HTERT-HM (cell line): ENCODE results near the genes TECTA and SORL1.

- RRBS: no CpG with 5 or more reads among the region's 2 CpGs
Measured at GRCh38 chr11:121034919-121035299, 11.0 kb downstream of the TBCEL start.

DNA sequence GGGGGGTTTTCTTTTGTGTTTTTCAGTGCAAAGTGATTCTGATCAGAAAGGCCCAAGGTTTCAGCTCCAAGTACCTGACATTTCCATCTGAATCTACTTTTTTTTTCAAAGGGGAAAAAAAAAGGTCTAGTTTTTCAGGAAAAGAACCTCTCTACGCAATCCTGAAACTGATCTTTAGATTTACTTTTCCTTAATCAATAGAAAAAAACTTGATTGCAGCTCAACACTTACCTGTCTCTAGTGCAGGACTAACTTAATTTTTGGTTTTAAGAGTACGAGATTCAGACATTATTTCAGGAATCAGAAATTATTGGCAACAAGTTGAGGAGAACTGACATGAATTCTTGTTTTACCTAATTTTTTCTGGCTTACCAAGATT is at the start of gene TECTA:
Gene TECTA (plus strand): TSS at position 225 of the 379 bp plus-strand sequence.
- RRBS: no CpG with 5 or more reads among the region's 2 CpGs

- RRBS: no CpG with 5 or more reads among the region's 6 CpGs
Measured at GRCh38 chr11:121234967-121235544, 57.5 kb upstream of the SC5D start.

- RRBS: no CpG with 5 or more reads among the region's 7 CpGs
Measured at GRCh38 chr11:121309294-121310267, 17.0 kb downstream of the SC5D start.

- RRBS: no CpG with 5 or more reads among the region's 1 CpG
Measured at GRCh38 chr11:121377730-121378191, 74.4 kb upstream of the SORL1 start.

DNA sequence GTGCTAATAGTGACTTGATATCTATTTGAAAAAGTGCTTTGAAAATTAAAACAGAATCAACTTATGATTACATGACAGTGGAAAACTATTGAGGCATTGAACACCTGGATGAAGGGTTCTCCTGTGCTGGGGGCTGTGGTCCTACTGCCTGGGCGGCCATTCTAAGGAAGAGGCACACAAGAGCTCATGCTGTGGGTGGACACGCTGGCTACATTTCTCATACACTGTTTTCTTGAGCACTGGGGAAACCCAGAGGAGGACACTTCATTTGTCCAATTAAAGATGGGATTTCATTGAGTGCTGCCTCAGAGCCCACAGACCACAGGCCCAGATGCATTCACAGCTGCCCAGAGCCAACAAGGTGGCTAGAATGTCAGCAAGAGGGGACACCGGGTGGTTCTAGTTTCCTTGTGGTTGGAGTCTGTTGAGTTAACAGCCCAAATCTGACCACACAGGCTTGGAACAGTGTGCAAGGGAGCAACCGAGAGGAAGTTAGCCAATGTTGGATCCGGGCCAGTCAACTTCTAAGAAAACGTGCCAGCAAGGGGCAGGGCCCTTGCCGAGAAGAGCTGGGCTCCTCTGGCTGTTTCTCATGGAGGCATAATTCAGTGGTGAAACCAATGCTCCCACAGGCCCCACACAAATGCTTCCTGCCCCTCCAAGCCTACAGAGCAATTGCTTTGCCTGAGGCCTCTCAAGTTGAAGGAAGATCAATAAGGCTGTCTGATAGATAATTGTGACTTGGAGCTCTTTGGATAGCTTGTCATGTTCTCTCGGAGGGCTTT is 35.0 kb upstream of the SORL1 start:
- RRBS: 0% methylated on average over 3 of the region's 8 CpGs

GRCh38 chr11:121446781-121447123 is 5.4 kb upstream of the SORL1 start:
- RRBS: no CpG with 5 or more reads among the region's 4 CpGs

GRCh38 chr11:121451257-121451835 is 768 bp upstream of the SORL1 start:
- RRBS: no CpG with 5 or more reads among the region's 12 CpGs

- RRBS: 5% methylated on average over 34 of the region's 100 CpGs
Measured at GRCh38 chr11:121451836-121452626, at the start of gene SORL1. Gene SORL1, plus strand, starts transcription at chr11:121452314.

DNA sequence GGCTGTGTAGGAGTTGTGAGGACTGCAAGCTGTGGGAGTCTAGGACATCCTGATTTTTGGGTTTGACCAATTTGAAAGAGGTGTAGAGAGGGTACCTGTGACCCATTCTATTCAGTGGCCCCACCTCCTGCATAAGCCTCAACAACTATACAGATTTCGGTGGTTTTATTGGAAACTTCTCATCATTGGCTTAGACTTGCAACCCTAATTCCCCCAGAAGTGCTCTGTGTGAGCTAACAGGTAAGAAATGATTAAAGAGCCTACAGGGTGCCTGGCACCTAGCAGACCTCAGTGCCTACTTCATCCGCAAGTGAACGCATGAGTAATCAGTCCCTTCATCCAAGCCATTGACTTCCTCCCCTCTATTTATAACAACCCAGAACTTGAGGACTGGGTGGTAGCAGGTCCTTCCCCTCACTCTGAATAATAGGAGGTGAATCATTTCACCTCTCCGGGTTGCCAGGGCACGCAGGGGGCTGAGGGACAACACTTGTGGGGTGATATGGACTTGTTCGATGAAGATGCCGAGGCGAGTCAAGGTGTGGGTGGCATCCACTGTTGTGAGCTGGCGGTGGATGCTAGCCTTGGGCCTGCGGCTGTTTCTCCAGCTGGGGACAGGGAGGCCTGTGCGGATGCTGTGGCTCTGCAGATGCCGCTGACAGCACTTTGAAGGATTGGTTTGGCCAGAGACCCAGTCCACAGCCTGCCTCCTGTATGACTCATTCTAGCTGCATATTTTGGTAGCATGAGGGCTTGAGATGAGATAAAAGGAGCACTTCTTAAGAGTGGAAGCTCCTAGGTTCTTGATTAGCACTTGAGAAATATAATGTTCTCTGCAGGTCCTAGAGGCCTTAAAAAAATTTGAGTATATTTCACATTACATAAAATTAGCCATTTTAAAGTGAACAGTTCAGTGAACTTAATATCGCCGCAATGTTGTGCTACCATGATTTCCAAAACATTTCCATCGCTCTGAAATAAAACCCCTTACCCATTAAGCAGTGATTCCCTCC is 12.3 kb downstream of the SORL1 start:
- RRBS: no CpG with 5 or more reads among the region's 15 CpGs

DNA sequence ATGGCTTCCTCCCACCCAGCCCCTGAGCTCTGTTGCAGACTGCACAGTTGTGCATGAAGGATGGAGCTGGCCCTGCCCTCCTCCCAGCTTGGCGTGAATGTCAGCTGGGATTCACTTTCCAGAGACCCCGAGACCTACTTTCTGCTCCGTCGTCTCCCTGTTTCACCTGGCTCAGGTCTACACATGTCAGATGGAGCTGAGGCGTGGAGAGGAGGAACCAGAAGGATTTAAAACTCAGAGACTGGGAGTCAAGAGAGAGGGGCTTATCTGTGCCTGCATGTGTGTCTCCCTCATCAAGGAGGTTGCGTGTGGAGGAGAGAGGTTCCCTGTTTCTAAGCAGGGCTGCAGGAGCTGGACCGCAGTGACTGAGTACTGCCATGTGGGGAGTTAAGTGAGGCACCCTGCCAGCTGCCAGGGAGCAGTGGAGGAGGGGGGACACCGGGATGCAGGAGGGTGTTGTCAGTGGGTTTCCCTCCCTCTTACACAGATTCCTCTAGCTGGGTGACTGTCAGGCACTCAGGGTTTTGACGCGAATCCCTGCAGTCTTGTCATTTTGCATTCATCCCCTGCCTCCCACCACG is 120.3 kb downstream of the SORL1 start:
- RRBS: no CpG with 5 or more reads among the region's 11 CpGs

- RRBS: no CpG with 5 or more reads among the region's 11 CpGs
Measured at GRCh38 chr11:121587957-121588189, 135.8 kb downstream of the SORL1 start.

GRCh38 chr11:121595403-121596089 is 143.4 kb downstream of the SORL1 start:
- RRBS: no CpG with 5 or more reads among the region's 23 CpGs

DNA sequence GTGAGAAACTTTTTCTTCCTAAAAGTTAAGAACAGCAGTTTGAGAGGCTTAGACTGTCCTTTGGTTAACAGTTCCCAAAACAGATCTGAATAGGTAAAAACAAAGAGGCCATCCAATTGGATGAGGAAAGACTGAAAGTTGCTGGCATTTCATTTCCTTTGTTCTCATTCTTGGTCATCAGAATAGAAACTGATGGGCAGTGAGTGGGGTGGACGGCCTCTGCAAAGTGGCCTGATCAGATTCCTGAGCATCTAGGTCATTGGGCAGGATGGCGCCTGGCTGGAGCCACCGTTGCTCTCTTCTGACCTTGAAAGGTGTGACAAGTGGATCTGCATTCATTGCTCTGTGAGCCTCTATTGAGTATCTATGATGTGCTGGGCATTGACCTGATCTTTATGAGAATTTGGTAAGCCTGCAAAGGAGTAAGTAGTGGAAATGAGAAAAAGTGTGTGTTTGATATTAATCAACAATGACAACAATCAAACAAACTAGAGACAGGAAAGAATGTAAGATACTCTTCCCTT is 237.2 kb downstream of the SORL1 start:
- RRBS: no CpG with 5 or more reads among the region's 3 CpGs

DNA sequence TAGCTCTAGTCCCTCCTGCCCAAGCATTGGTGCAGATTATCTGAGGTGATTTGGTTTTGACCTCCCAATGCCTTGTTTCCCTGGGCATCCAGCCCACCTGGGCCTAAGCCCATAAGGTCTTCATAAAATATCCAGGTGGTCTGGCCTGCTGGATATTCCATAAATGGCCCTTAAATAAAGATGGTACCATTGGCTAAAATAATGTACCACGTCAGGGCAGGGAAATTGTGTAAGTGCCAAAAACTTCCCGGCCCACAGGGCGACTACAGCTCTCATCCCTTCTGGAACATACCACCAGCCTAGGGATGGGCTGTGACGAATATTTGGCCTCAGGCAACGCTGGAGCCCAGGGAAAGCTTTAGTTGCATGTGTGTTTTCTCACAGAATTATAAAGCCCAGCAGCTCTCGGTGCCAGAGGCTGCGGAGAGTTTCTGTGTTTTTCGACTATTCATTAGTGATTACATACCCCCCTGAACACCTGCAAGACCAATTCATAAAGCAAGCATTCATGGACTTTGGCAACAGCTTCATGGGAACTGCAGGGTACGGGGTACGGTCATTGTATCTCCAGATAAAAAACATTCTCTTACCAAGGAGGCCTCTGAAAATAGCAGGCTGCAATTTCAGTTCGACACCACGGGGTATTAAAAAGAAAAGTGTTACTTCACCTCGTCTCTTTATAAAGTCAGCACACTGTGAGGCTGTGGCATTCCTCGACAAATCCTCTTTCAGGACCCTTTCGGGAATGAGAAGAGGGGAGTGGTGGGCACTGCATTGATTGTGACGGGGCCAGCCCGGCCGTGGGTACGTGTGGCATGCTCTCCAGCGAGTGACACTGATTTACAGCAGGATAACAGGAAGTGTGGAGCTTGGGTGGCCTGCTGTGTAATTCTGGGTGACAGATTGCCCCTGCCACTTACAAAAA is 244.1 kb downstream of the SORL1 start:
- RRBS: no CpG with 5 or more reads among the region's 20 CpGs

DNA sequence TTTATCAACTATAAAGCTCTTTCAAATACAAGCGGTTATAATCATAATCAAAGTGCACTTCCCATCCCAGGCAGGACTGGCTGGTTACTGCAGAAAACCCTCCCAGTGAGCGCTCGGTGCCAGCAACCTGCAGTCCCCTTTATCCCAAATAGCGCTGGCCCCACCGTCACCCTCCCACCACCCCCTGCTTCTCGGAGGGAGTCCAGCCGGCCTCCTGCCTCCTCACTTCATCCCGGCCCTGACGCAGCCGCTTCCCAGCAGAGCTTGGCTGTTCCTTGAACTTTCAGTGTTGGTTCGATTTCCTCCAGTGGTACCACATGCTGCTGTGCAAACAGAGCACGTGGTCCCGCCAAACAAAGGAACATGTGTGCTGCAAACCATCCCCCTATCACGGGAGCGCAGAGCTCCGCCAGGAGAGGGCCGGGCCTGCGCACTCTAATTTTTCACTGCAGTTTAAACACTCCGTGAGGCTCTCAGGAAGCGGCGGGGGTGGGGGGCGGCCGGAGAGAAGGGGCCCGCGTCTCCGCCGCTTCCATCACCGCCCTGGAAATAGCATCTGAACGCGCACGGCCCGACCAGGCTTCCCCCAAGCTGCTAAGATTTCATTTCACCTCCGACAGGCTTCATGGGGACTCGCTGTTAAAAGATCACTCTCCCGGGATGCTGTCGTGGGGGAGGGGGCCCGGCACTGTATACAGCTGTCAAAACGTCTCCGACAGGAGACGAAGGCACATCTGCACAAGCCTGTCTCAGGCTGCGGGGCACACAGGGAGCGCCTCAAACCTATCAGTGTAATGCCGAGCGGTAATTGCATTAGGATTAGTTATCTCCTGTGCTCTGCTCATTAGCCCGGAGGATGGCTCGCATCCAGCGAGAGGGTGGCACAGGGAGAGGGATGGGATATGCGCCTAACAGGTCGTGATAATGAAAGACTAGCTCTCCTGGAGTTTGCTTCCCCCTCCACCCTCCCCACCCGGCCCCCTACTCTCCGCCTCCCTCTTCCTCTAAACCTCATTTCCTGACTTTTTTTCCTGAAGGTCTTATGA is 270.5 kb downstream of the SORL1 start:
- RRBS: under 1% methylated on average over 9 of the region's 51 CpGs

DNA sequence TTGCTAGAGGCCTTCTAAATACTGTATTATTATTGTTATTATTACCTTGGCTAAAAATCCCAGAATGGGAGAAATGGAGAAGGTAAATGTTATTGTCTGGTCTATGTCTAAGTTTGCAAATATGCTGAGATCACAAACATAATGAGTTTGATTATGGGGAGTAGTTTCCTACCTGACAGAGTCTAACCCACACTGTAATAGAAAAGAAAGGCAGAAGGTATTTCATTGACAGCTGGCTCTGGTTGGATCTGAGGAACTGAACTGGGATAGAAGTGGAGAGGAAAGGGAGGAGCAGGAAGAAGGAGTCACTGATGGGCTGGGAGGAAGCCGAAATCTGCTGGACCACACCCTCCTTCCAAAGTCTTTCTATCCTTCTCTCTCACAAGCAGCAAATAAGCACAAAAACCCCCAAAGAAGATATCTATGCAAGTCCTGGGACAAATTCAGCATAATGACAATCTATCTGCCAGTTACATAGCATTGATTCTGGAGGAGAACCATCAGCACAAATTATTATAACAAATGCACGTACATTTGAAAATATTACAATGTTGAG is 11.7 kb downstream of the BLID start:
- RRBS: no CpG with 5 or more reads among the region's 2 CpGs

- RRBS: no CpG with 5 or more reads among the region's 10 CpGs
Measured at GRCh38 chr11:122156136-122156673, 40.2 kb upstream of the BLID start.

DNA sequence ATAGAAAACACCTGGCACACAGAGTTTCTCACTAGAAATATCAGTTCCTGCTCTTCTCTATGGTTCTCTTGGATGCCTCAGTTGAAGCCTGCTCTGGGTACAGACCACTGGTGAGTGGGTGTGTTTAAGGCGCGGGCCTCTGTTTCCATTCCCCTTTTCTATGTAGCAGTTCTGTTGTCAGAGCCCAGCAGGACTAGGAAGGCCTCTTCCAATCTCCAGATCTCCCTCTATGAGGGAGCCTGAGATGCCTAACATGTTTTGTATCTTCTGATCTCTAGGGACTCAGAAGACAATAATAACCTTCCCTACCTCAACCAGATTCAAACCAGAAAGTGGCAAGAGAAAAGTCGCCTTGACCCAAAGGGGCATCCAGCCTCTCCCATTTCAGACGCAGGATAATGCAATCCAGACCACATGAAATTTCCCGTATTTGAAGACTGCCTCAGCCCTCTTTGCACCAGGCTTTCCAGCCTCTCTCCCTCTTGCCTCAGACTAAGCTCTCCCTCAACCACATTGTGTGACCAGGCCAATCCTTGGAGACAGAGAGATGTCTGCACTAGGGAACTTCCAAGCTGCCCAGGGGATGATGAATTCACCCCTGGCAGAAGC is 150.1 kb upstream of the UBASH3B start:
- RRBS: no CpG with 5 or more reads among the region's 5 CpGs

DNA sequence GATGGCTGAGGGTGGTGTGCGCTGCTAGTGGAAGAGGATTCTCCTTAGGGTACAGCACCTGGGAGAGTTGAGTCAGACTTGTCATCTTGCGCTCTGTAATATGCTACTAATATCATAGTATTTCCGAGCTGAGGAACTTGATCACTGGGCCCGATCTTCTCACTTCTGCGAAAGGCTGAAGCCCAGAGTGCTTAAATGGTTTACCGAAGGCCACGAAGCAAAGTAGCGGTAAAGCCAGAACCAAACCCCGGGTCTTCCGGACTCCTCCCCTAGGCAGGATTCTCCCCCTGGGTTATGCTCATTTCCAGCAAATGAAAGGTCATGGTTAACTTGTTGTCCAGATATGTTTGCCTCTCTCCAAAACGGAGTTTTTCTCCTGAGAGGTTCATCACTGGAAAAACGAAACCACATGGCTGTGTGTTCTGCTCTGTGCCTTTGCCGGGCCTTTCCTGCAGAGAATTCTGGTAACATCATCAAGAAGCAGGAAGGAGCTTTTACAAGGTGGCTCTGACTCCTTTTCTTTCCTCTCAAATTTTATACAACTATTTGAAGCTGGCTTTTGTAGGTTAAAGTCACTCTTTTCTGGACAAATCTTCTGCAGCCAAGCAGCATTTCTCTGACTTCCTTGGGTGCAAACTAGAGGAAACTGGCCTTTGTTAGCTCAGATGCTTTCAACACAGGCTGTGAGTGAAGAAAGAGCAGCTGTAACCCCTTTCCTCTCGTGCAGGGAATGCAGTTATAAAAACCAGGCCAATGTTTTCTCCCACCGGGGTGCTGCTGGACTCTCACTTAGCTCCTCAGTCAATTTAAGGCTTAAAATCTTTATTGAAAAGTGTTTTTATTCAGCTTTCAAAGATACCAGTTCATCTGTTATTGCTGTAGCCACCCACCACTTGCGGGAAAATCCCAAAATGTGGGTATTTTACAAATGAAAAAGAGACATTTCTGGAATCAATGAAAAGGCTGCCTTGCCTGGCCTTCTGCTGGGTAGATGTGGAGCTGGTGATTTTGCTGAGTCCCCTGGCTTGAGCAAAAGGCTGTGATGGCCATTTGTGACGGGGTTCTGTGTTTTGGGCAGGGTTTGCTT is 35.6 kb downstream of the UBASH3B start:
- RRBS: no CpG with 5 or more reads among the region's 17 CpGs